Measurements from ENCODE around the genes MAP3K21 and COA6.

- PRO-cap: no peak
Observed at GRCh38 chr1:230730939-230731513, 16.2 kb upstream of the CAPN9 start.

GRCh38 chr1:230758084-230758575, 10.9 kb downstream of the CAPN9 start:
- PRO-cap: no peak

GRCh38 chr1:230847699-230848149, 20.6 kb downstream of the C1orf198 start:
- PRO-cap: no peak

DNA sequence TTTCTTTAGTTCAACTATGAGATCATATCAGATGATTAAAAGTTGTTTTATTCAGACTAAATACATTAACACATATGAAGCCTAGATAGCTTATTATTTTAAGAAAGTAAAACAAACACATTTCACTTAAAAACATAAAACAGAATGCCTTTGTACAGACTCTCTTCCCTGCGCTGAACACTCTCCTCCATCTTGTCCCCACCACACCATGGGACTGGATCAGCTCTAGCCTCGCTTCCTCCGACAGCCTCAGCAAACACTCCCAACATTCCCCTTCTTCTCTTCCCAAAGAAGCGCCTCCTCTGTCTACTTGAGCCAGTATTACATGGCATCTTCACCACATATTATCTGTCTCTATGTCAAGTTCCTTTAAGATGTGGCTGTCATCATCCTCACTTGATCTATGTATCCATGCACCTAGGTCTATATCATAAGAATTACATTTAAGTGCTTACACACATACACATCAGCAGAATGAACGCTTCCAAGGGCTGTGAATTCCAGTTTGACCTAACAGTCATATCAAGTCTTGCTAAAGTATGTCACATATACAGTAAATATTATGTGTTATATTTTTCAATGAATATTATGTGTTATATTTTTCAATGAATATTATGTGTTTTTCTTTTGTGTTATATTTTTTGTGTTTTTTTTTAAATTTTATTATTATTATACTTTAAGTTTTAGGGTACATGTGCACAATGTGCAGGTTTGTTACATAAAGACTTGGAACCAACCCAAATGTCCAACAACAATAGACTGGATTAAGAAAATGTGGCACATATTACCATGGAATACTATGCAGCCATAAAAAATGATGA, 35.9 kb downstream of the TTC13 start:
- PRO-cap: no peak

- PRO-cap: no peak
Observed at GRCh38 chr1:230977144-230977816, 1.4 kb downstream of the TTC13 start.

- PRO-cap: no peak
Observed at GRCh38 chr1:231526417-231527298, 1.8 kb upstream of the TSNAX start.

GRCh38 chr1:232398476-232399303, 231.2 kb downstream of the SIPA1L2 start:
- PRO-cap: no peak

DNA sequence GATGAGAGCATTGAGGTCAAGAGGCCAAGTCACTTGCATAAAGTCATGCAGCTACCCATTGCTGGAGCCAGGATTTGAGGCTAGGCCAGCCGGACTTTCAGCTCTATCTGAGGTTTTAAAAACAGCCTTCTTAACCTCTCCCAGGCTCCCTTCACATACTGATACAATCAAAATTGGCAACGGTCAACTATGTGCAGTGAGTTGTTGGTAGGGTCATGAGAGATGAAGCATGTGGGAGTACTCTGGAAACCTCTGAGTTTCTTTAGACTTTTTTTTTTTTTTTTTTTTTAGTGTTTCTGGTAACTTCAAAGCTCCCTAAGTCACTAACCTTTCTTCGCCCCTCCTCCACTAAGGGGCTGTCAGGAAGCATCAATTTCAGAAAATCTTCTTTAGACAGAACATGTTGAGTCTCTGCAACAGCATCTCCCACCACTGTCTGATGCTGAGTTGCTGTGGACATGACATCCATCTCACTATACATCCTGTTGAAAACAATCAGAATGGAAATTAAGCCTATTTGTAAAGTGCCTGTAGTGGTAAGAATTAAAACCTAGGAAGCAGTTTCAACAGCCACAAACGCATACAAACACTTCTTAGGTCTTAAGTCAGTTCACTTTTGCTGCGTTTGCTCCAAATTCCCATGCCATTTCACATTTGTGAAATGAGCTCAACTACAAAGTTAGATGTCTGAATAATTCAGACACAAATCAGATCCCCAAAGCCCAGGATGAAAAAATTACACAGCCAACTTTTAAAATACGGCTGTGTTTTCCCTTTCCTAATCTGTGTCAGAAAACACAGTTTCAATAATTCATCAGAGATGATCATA, 201.6 kb downstream of the SIPA1L2 start:
- PRO-cap: no peak

DNA sequence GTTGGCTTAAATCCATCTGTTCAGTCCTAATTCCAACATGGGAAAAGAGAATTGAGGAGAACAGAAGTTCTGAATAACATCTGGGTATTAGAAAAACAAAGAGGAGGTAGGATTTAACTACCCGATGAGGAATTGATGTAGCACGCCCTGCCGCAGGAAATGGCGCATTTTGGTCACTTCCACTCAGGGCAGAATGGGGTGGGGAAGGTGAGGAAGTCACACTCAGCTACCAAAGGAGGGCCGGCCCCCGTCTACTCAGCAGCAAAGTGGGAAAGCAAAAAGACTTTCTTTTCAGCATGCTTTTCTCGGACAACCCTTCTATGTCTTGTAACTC, 60.3 kb upstream of the SIPA1L2 start:
- PRO-cap: no peak

GRCh38 chr1:232977921-232978352, 27.5 kb downstream of the NTPCR start:
- PRO-cap: no peak

GRCh38 chr1:233327177-233328070, at the start of gene MAP3K21:
MAP3K21 (plus strand) TSS chr1:233327724.
- PRO-cap: unidirectional peak, plus-strand start at chr1:233327740

GRCh38 chr1:233328810-233329162, 1.3 kb downstream of the MAP3K21 start:
- PRO-cap: no peak

DNA sequence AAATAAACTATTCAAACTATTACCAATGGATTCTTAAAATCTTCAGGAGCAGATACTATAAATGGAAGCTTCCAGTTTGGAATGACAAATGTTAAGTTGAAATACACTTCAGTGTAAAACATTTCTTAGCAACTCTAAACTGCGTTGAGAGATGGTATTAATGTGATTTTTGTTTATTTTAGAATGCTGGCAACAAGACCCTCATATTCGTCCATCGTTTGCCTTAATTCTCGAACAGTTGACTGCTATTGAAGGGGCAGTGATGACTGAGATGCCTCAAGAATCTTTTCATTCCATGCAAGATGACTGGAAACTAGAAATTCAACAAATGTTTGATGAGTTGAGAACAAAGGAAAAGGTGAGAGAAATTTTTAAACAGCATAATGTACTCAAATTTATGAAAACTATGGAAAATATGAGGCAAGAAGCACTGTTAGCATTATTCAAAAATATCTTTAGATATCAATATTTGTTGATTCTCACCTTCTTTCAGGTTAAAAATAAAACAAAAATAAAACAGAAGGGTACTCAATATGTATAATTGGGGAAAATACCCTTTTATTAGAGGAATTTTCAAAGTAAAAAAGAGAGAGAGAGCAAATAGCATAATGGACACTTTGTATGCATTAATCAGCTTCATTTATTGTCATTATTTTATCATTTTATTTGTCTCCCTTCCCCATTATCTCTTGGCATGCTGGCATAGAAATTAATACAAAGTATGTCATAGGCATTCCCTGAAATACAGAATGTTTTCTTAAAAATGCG, 27.3 kb downstream of the MAP3K21 start:
- PRO-cap: no peak

DNA sequence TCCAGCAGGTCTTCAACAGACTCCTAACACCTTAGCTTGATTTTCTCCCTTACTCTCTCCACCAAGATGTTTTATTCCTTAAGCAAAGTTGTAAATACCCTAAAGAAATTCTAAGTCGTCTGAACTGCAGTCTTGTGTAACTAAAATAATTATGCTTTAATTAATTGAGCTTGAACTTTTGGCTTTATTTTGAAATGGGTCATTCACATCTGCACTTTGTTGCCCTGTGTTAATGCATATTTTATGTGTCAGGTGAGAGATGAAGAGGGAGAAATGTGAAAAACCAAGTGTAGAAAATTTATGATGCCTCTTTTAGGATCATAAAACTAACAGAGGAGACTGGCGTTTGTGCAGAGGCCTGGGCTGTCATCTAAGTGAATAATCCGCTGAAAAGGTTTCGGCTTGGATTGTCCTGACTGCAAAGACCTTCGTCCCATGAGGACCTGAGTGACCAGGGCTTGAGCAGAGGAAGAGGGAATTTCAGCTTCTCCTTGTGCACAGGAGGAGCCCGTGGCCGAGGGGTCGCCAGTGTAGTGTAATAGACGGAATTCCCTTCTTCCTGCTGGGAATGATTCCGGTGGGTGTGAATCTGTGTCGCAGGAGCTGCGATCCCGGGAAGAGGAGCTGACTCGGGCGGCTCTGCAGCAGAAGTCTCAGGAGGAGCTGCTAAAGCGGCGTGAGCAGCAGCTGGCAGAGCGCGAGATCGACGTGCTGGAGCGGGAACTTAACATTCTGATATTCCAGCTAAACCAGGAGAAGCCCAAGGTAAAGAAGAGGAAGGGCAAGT, 34.1 kb downstream of the MAP3K21 start:
- PRO-cap: no peak

GRCh38 chr1:233382289-233382984, 54.9 kb downstream of the MAP3K21 start:
- PRO-cap: no peak

DNA sequence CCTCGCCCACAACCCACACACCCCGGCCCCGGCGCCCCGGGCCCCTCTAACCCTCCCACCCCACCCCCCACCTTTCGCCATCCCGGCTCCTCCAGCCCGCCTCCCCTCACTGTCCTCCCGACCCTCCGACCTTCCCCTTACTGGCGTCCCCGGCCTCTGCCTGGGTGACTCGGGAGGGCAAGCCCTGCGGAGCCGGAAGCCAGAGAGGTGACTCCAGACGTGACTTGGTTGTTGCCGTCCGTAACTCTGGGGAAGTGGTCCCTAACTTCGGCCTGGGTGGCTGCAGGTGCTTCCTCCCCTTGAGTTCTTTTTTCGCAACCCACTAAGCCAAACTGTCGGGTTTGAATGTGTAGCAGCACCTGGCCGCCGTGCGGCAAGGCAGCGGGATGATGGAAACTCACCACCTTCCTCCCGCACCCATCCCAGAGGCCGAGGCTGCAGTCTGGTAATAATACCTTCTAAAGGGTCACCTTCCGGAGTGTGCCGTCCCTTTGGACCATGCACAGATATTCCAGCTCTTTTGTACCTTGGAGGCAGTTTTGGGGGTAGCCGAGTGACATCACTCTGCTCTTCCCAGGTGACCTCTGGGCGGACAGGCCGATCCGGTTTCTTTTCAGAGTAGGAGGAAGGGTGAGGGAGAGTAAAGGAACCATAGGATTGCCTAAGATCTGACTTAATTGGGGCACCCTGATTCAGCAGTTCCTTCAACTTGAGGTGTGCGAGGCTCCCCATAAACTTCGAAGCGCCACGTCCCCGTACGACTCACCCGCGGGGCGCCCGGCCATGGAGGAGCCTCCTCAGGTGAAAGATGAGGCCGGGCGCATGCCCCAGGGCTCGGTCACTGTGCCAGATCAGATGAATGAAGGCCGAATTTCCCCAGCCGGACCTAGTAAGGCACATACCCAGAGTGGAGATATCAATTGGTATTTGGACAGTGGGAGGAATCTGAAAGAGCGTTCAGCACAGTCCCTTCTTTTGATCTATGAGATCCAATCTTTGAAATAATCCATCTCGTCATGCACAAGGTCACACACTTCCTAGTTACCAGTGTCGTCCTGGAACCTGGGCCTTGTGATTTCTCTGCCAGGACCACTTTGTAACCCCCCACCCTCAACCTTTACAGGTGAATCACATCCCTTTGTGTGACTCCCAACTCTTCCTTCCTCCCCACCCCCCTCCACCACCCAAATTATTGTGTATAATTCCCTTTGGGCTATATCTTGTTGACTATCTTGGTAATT, 1.1 kb downstream of the KCNK1 start:
- PRO-cap: no peak

DNA sequence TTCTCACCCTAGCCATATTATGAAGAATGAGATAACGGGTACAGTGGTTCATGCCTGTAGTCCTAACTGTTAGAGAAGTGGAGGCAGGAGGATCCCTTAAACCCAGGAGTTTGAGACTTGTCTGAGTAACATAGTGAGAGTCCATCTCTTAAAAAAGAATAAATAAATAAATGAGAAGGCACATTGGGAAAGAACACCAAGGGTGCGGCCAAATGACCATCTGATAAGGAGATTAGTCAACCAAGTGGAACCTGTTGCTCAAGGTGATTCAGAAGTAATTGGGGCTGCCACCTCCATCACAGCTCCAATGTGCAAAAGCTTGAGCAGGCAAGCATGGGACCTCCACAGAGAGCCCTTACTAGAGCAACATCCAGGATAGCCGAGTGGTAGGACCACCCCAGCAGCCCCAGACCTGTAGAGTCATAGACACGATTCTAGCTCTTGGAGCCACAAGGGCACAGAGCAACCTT, 40.7 kb downstream of the KCNK1 start:
- PRO-cap: no peak

GRCh38 chr1:233724231-233724668, 110.3 kb downstream of the KCNK1 start:
- PRO-cap: no peak

DNA sequence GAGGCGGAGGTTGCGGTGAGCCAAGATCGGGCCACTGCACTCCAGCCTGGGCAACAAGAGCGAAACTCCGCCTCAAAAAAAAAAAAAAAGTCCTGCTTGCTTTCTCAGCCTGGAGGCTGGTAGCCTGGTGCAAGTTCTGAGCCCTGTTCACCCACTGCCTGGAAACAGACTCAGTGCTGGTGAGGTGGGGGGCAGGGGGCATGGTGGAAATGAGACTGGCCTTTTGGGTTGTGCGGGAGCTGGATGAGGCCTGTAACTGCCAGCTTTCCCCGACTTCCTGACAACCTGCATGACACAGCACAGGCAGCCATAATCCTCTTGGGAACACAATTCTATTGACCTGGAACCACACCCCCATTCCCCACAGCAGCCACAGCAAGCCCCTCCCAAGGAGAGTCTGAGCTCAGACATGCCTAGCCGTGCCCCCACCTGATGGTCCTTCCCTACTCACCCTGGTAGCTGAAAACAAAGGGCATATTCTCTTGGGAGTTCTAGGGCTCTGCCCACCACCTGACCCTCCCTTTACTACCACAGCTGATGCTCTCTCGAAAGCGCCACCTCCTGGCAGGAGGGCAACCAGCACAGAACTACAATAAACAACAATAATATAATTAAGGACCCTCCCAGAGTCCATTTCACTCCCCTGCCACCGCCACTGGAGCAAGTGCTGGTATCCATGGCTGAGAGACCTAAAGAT, 184.9 kb upstream of the COA6 start:
- PRO-cap: no peak

DNA sequence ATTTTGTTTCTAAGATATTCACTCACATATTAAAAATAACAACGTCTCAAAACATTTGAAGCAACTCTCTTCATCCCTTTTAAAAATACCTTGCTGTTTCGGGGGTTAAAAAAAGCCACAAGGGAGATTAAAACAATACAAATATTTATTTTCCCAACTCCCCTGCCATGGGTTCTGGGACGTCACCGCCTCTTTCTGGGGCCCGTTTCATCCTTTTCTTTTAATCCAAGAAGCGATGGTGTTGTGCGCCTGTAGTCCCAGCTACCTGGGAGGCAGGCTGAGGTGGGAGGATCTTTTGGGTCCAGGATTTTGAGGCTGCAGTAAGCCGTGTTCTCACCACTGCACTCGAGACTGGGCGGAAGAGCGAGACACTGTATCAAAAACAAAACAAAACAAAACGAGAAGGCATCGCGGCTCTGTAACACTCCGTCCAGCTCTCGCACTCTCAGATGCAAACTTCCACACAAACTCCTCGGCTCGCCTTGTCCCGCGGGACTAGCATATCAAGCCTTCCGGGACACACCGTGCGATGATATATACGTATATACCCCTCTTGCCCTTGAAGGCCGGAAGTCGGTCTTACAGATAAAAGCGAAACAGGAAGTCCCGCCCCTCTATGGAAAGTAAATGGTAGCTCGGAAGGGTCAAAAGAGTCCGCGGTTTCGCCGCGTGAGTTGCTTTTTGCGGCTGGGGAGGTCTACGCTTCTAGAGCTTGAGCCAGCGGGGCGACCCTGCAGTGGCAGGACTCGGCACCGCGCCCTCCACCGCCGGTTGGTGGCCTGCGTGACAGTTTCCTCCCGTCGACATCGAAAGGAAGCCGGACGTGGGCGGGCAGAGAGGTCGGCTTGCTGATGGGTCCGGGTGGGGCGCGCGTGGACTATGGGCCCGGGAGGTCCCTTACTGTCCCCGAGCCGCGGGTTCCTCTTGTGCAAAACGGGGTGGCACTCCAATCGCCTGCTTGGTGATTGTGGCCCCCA, at the start of gene COA6:
Gene COA6, plus strand, starts transcription at position 617 of the 977 bp plus-strand sequence.
- PRO-cap: bidirectional peak, plus-strand start at position 223 of the sequence, minus-strand start at position 219 of the sequence; bidirectional peak, plus-strand start at position 675 of the sequence, minus-strand start at position 505 of the sequence; bidirectional peak, plus-strand start at position 834 of the sequence, minus-strand start at position 776 of the sequence

All from osteocyte (in vitro differentiated cells).